LHCN-M2 (cell line): ENCODE data around the genes ZNF540, FAM98C and MAP4K1.

DNA sequence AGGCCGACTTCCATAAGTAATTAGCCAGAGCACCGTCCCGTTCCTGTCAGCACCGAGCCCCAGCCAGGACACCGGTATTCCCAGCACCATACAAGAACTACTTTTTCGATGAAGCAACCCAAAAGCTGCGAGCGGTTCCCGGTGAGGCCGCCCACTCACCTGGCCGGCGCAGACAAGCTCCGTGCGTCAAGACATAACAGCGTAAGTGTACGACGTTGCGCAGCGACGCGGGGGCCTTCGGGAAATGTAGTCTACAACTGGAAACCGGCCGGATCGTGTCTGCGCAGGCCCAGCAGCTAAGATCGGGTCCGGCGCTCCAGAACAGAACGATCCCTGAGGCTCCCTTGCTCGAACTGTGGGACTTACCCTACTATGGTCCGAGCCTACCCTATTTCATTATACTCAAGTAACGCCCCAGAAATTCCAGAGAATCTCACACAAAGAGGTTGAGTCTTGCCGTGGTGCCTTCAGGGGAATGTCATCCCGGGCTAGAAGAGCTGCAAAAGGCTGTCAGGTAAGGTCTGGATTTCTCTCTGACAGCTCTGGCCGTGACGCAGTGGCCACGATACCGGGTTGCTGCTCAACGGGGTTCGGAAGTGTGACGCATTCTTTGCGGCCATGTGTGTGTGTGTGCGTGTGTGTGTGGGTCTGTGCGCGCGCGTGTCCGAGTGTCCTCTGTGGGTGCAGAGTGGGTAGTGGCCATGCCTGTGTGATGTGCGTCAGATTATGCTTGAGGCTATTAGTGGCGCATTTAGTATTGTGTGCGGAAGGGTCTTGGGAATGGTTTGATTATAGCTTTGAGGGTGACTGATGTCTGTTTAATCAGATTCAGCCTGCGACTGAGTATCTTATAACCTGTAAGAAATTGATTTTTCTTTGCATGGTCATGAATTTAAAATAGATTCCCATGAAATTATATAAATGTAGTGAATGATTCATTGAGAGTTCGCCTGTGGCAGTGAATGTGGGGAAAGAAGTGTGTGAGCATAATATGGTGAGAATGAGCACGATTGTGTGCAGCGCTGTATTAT, at the start of gene ZNF540:
Gene ZNF540, plus strand, starts transcription at position 295 of the 1,031 bp plus-strand sequence.
- RAMPAGE, long total RNA: start-site peak on the minus strand centred at position 192 of the sequence, 36 bp wide, 7 reads

GRCh38 chr19:37641124-37641729, 14.0 kb downstream of the ZFP30 start:
- RAMPAGE, long total RNA: no peak

DNA sequence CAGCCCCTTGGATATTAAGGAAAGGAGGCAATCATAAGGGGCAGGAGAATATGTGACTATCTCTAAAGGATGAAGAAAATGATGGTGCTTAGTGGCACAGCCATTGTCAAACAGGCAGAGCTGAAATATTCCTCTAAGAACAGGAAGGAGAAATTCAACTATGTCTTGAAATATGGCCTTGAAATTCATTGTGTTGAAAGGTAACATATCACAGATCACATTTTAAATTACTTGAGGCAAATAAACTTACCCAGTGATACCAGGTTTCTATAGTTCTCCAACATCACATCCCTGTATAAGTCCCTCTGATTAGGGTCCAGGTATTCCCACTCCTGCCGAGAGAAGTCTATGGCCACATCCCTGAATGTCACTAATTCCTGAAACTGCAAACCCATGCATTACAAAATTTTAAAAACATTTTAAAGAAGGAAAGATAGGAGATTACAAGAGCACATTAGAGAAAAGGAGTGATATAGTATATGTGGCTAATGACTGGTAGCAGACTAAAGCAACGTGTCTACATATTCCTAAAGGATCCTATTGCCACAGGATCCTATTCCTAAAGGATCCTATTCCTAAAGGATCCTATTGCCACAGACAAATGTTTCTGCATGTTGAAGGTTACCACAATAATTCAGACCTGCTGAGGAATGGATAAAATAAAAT, 7.9 kb downstream of the ZNF573 start:
- RAMPAGE, long total RNA: no peak

- RAMPAGE, long total RNA: no peak
Observed at GRCh38 chr19:38059950-38060381, 153.0 kb downstream of the SIPA1L3 start.

GRCh38 chr19:38172104-38172653, 51.8 kb downstream of the DPF1 start:
- RAMPAGE, long total RNA: no peak

- RAMPAGE, long total RNA: no peak
Observed at GRCh38 chr19:38183044-38183542, 40.9 kb downstream of the DPF1 start.

DNA sequence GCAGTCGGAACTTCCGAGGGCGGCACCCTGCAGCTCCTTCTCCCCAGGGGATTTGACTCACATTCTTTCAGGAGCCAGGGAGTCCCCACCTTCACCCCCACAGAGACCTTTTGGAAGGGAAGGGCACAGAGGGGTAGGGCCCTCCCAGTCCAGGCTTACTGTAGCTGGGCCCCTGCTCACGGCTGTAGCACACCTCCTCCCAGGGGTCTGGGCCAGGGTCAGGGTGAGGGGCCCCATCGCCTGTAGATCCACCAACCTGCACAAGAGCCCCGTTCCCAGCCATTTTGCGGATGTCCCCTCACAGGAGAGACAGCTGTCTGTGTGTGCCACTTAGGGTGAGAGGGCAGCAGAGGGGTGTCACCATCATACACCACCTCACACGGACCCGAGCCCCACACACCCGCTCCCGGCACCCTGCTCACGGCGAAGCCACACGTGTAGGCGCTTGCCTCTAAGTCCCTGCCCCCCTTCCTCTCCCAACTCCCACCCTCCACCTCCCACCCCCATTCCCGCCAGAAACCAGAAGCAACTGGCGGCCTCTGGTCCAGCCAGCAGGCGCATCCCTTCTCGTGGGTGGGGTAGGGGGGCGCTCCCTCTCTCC, 3.9 kb upstream of the DPF1 start:
- RAMPAGE, long total RNA: no peak

GRCh38 chr19:38251218-38252280, 4.6 kb downstream of the PPP1R14A start:
- RAMPAGE, long total RNA: no peak

- RAMPAGE, long total RNA: no peak
Observed at GRCh38 chr19:38252623-38253971, 3.1 kb downstream of the PPP1R14A start.

DNA sequence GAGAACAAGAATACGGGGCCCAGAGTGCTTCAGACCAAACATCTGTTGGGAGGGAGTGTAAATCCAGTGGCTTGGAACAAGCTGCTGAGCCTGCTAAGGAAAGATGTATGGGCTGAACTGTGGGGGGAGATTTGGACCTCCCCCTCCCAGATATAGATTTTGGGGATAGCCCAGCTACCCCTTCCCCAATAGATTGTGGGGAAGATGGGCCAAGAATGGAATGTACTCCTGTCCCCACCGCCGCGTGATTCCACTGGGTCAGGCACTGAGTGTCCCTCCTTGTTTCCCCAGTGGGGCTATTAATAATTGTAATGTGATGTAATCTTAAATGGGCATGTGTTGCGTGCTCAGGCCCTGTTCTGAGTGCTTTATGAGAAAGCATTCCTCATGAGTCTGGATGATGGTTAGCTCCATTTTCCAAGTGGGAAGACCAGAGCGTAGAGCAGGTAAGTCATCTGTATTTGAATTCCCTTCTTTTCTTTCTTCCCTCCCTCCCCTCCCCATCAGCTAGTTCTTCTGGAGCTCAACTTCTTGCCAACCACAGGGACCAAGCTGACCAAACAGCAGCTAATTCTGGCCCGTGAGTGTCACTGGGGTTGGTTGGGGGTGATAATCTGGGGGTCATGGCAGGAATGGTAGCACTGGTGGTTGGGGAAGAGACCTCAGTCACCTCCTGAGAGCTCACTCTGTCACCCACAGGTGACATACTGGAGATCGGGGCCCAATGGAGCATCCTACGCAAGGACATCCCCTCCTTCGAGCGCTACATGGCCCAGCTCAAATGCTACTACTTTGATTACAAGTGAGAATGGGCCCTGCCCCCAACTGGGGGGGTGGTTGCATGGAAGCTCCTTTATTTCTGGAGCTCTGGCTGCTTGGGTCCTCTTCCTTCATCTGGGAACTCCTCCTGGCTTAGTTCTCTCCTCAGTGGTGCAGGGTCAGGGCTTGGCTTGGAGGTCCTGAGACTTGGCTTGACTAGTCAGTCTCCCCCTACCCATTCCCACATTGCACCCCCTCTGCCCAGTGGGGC, 1.6 kb downstream of the PSMD8 start:
- RAMPAGE, long total RNA: no peak

DNA sequence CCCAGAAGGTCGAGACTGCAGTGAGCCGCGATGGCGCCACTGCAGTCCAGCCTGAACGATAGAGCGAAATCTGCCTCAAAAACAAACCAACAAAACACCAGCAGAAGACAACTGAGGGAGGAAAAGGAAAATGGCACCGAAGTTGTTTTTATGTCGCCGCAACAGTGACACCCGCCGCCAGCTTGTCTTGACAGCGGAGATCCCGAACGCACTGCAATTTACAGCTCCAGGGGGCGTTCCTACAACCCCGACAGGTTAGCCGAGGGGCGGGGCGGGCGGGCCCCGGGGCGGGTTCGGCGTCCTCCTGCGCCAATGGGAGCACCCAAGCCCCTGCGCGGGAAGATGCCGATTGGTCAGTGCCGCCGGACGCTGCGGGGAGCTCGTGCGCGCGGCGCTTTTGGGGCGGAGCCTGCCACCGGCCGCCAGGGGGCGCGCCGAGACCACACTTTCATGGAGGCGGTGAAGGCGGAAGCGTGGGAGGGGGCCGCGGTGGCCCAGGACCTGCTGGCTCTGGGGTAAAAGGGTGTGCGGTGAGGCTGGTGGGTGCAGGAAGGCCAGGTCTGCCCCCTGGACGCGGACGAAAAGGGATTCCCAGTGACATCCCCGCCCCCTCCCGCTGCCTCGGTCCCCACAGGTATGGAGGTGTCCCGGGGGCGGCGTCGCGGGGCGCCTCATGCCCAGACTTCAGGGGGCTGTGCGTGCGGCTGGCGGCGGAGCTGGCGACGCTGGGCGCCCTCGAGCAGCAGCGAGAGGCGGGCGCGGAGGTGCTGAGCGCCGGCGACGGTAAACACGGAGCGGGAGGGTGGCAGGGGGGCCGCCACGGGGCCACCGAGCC, at the start of gene FAM98C:
Gene FAM98C, plus strand, starts transcription at position 390 of the 835 bp plus-strand sequence.
- RAMPAGE, long total RNA: no peak

- RAMPAGE, long total RNA: no peak
Observed at GRCh38 chr19:38434061-38435420, 1.1 kb downstream of the RYR1 start.

DNA sequence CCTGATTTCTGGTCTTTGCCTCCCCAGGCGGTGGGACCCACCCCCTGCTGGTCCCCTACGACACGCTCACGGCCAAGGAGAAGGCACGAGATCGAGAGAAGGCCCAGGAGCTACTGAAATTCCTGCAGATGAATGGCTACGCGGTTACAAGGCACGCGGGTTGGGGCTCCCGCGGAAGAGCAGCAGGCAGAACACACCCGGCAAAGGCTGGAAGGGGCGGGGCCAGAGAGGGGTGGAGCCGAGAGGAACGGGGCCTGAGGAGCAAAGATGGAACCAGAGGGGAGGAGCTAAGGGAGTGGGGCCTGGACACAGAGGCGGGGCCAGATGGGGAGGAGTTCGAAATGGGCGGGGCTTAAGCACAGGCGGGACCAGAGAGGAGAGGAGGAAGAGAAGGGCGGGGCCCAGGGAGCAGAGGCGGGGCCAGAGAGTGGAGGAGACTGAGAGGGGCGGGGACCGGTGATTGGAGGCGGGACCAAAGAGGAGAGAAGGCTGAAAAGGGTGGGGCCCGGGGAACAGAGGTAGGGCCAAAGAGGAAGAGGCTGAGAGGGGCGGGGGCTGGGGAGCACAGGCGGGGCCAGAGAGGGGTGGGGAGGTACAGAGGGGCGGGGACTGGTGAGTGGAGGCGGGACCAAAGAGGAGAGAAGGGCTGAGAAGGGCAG, 73.4 kb downstream of the RYR1 start:
- RAMPAGE, long total RNA: no peak

DNA sequence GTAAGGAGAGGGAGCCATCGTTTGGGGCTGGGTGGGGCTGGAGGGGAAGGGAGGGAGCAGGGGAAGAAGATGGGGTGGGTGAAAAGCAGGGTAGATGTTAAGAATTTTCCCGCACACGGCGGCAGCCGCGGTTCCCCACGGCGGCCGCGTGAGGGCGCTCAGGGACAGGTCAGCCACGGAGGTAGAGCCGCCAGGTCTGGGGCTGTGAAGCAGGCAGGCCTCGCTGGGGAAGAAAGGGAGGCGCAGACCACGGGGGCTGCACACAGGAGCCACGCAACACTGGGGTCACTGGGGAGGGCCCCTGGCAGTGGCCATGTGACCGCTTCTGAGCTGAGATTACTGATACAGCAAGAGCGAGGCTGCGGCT, 81.6 kb downstream of the RYR1 start:
- RAMPAGE, long total RNA: no peak

GRCh38 chr19:38617755-38618562, at the start of gene MAP4K1:
Gene MAP4K1, minus strand, starts transcription at chr19:38617953.
- RAMPAGE, long total RNA: no peak

GRCh38 chr19:38638281-38638814, 9.1 kb upstream of the ACTN4 start:
- RAMPAGE, long total RNA: no peak

DNA sequence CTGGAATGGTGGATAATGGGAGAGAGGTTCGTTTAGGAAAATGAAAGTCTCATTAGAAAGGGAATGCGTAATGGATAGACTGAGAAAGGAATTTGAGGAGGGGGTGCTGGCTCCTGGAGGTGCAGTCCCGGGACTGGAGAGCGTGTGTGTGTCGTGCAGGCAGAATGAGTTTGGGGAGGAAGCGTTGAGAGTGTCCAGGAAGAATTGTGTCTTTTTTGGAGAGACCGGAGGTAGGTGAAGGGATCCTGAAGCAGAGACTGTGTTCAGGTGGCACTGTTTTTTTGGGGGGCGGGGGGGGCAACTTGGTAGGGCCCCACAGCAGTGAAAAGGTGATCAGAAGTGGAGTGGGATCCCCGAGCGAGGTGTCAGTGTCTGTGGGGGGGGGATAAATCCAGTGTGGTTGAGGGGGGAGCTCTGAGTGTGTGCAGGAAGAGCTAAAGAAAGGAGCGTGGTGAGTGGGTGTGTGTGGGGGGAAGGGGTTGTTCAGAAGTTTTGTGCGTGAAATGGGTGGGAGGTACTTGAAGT, 1.5 kb downstream of the ACTN4 start:
- RAMPAGE, long total RNA: no peak

- RAMPAGE, long total RNA: no peak
Observed at GRCh38 chr19:38665291-38665860, 17.9 kb downstream of the ACTN4 start.

DNA sequence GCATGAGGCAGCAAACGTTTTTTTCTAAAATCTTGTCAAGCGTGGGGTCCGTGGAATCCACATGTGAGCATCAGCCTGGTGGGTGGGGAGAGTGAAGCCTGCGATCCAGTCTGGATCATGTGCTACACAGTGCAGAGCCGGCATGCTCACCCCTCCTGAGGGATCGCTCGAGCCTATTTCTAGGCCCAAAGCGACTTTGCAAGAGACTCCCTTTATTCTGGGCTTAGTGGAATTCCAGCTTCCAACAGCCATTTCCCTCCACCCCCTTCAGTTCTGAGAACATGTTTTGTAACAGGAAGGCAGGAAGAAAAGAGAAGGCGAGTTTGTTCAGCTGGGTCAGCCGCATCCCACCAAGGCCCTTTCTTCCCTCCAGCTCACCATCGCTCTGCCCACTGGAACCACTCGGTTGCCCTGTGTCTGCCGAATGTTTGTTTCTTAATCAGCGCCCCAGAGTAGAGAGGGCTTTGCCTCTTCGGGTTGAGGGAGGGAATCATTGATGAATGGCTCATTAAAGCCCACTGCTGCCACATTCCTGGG, 45.7 kb downstream of the ACTN4 start:
- RAMPAGE, long total RNA: no peak

GRCh38 chr19:38694560-38694759, 47.0 kb downstream of the ACTN4 start:
- RAMPAGE, long total RNA: no peak